ENCODE results near the genes IFI27L1, SERPINA10, SERPINA9, SERPINA12 and SERPINA5.

GRCh38 chr14:94081032-94081824 is at the start of gene IFI27L1:
IFI27L1 (plus strand) TSS chr14:94081310.
- RRBS, 2 experiments, result 1 to 2% methylated on average over 10 to 16 of the region's 49 CpGs

DNA sequence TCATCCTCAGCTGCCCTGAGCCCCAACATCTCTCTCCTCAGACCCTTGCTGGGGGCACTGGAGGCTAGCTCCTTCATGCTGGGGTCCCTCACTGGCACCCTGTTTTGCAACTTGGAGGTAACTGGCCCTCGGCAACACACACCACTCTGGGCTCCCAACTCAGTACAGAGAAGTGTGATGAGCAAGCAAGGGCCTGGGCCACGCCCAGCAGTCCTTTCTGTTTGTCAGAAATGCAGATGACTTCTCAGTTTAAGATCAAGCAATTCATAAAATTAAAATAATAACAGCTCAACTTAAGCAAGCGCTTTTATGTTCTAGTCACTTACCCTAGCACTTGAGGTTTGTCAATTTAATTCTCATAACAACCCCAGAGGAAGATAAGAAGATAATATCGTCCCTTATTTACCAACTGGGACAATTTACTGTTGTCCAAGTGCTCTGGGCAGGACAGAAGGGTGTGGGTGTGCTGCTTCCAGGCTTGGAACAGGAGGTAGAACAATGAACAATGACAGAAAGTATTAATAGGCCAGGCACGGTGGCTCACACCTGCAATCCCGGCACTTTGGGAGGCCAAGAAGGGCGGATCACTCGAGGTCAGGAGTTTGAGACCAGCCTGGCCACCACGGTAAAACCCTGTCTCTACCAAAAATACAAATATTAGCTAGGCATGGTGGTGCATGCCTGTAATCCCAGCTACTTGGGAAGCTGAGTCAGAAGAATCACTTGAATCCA is 16.5 kb downstream of the IFI27L2 start:
- RRBS, 2 experiments, result no CpG with 5 or more reads among the region's 9 CpGs

GRCh38 chr14:94114964-94115715 is 14.3 kb downstream of the IFI27L2 start:
- RRBS, 2 experiments, result no CpG with 5 or more reads among the region's 7 CpGs

GRCh38 chr14:94292995-94293596 is at the start of gene SERPINA10:
SERPINA10 (minus strand) TSS chr14:94293268.
- RRBS, 2 experiments, result no CpG with 5 or more reads among the region's 9 CpGs

DNA sequence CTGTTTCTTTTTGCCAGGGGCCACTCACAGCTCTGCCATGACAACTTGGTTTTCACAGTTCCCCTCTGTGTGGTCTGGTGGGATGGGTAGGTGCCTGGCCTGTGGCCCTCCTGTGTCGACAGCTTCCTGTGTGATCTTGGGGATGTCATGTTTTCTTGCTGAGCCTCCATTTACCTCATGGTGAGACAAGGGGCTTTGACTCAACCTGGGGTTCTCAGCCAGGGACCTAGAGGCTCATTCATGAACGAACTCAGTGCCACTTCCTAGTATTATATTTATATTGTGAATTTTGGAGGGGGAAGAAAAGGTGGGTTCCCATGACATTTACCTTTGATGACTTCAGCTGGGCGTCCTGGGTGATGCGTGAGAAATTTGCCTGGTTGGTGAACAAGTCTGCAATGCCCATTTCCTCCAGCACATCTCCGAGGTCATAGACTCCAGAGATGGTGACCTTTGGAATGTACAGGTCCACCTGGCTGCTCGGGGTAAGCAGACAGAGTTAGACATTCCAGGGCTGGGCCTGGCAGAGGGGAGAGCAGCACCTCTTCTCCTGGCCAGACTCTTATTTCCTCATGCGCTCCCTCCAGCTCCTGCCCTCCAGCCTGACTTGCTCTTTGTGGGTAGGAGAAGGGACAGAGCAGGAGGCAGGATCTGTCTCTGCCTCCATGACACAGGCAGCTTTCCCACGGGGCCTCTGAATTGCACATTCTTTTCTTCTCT is 12.8 kb upstream of the SERPINA10 start:
- RRBS, 2 experiments, result no CpG with 5 or more reads among the region's 8 CpGs

DNA sequence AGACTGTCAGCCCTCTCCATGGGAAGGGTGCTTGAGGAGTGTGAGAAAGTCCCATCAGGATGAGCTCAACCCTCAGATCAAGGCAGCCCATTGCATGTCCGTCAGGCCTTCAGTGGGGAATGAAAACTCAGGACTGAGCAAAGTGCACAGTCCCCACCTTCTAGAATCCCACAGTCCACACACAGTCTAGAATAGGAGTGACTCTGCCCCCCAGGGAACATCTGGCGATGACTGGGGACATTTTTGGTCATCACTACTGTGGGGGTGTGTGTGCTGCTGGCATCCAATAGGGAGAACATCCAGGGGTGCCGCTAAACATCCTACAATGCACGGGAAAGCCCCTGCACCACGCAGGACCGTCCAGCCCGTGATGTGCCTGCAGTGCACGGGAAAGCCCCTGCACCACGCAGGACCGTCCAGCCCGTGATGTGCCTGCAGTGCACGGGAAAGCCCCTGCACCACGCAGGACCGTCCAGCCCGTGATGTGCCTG is 22.6 kb upstream of the SERPINA6 start:
- RRBS, 2 experiments, result no CpG with 5 or more reads among the region's 15 CpGs

- RRBS, 2 experiments, result no CpG with 5 or more reads among the region's 2 CpGs
These were observed 30.6 kb upstream of the SERPINA6 start for GRCh38 chr14:94353739-94354055.

DNA sequence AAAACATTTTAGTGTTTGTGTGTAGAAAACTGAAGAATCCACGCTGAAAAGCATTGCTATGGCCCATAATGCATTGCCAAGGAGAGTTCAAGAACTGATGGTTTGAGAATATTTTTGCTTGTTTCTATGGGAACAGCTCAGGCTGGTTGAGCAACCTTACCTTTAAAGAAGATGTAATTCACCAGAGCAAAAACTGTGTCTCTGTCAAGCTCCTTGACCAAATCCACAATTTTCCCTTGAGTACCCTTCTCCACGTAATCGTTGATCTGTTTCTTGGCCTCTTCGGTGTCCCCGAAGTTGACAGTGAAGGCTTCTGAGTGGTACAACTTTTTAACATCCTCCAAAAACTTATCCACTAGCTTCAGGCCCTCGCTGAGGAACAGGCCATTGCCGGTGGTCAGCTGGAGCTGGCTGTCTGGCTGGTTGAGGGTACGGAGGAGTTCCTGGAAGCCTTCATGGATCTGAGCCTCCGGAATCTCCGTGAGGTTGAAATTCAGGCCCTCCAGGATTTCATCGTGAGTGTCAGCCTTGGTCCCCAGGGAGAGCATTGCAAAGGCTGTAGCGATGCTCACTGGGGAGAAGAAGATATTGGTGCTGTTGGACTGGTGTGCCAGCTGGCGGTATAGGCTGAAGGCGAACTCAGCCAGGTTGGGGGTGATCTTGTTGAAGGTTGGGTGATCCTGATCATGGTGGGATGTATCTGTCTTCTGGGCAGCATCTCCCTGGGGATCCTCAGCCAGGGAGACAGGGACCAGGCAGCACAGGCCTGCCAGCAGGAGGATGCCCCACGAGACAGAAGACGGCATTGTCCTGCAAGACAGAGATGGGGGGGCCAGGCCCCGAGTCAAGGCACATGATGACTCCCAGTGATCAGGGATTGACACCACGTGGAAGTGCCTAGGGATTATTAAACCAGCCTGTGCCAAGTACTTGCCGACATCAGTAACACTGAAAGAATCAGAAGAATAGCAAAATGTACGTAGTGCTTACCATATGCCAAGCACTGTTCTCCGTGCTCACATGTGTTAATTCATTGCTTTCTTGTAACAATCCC is 5.6 kb downstream of the SERPINA1 start:
- RRBS, 2 experiments, result 93 to 94% methylated on average over 2 of the region's 21 CpGs

DNA sequence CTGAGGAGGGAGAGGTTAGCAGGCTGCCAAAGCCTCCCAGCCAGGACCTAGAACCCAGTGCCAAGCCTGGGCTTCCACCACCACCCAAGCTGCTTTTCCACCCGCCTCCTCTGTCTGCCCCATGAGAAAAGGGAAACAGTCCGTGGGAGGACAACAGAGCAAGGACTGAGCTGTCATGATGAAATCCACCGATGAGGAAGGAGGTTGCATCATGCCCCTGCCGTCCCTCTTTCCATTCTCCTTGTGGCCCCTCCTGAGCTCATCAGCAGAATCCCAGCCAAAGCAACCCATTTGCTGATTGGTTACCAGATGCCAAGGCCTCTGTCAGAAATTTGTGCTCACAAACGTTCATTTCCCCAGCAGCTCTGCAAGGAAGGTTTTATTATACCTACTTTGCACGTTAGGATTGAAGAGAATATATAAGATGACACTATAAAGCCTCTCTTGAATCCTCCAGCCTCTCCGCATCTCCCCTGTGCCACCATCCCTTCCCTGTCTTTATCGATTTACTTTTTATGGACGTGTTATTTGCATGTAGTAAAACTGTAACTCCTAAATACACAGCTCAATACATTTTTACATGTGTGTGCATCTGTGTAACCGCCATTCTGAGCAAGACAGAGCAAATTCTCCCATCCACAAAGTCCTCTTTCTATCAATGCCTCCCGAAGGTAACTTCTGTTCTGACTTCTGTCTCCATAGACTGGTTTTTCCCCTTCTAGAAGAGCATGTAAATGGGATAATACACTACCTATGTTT is 6.4 kb upstream of the SERPINA1 start:
- RRBS, 2 experiments, result no CpG with 5 or more reads among the region's 11 CpGs

DNA sequence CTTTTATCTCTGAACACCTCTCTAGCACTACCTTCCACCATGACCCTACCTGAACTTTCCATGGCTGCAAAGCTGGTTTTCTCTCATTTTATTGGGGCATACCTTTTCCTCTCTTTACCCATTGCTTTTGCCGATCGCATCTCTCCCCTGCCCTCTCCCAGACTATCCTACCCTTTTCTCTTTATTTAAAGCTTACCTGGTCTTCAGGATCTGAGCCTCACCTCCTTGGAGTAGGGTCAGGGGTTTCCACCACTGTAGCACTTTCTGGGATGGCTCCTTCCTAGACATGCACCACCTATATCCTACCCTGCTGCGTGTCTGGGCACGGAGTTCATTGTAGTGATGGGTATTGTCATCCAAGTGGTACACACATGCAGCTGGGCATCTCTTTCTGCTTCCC is 11.2 kb downstream of the SERPINA11 start:
- RRBS, 2 experiments, result no CpG with 5 or more reads among the region's 4 CpGs

GRCh38 chr14:94476017-94476728 is at the start of gene SERPINA9:
SERPINA9 (minus strand) TSS chr14:94476197.
- RRBS, 2 experiments, result no CpG with 5 or more reads among the region's 3 CpGs

DNA sequence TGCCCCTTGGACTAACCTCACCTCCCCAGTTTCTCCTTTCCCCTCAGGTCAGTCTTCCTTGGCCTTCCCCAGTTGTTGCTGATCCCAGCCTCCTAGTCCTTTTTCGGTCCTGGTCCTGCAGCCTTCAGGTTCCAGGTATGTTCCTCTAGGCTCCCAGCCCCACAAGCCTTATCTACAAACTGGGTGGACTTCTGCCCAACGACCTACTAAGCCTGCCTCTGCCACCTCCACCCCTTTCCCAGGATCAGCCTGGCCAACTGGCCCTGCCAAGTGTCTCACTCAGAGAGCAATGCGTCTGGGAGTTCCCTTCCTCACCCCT is at the start of gene SERPINA12:
Gene SERPINA12 (minus strand): TSS at position 144 of the 319 bp plus-strand sequence.
- RRBS, 2 experiments, result no CpG with 5 or more reads among the region's 3 CpGs

GRCh38 chr14:94581065-94582337 is at the start of gene SERPINA5:
SERPINA5 (plus strand) TSS chr14:94581426.
- RRBS, 2 experiments, result no CpG with 5 or more reads among the region's 23 CpGs

- RRBS, 2 experiments, result no CpG with 5 or more reads among the region's 3 CpGs
These were observed 543 bp downstream of the SERPINA3 start for GRCh38 chr14:94612635-94613232.

GRCh38 chr14:94620824-94621855 is 8.9 kb downstream of the SERPINA3 start:
- RRBS, 2 experiments, result 67 to 80% methylated on average over 1 of the region's 10 CpGs

DNA sequence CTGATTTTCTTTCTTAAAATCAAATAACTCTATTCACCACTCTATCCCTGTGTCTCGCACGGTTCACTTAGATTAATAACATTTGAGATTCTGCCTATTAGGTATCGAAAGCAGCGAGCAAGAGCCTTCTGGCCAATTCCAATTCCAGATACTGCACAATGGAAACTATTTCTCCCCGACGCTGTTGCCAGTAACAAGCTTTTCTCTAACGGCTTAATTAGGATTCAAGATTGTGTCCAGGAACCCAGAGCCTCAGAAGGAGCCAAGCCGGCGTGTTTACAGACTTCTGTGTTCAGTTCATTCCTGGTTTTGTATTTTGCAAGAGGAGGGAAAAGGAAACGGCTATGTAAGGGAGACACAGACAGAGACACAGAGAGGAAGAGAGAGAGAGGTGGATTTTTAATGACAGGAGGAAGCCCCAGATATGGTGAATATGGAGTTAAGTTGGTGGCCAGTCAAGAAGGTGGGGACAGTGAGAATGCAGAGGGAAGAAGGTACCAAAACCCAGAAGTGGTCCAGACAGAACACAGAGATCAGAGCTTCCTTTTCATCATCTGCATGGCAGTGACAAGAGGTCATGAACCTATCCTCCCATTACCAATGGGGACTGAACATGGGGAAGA is 185.5 kb downstream of the DICER1 start:
- RRBS, 2 experiments, result no CpG with 5 or more reads among the region's 10 CpGs

DNA sequence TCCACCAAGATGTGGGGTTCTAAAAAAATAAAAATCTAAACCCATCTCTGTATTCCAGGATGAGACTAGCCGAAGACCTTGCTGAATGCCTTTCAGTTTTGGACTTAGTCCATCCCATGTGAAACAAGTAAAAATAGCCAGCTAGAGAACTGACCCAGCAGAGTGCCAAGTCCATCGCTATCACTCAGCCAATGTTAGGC is 148.5 kb downstream of the DICER1 start:
- RRBS, 2 experiments, result no CpG with 5 or more reads among the region's 2 CpGs

GRCh38 chr14:95099743-95100056 is 57.6 kb downstream of the DICER1 start:
- RRBS, 2 experiments, result no CpG with 5 or more reads among the region's 2 CpGs

DNA sequence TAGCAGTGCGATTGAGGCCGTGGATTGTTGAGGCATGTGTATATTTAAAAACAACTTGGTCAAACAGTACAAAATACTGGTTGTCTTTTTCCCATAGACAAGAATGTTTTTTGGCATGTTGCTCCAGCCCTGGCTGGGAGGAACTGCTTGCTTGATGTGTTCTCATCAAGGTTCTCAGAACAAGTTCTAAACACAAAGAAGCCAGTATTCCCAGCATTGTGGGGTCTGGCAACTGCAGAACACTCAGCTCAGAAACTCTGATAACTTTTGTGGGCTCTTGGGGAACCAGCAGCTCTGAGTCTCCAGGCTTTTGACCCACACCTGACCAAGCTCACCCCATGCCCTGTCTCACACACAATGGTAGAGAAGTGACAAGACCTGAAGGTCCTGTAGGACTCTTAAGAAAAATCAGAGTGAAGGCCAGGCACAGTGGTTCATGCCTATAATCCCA is 27.1 kb upstream of the DICER1 start:
- RRBS, 2 experiments, result no CpG with 5 or more reads among the region's 2 CpGs

- RRBS, 2 experiments, result no CpG with 5 or more reads among the region's 12 CpGs
These were observed 70.8 kb upstream of the DICER1 start for GRCh38 chr14:95227947-95228624.

Measured in bronchial epithelial cell (primary cell).